Aortic smooth muscle cell (primary cell): Measurements from ENCODE around the gene RECQL.

- RRBS: no CpG with 5 or more reads among the region's 7 CpGs
These were observed 56.3 kb downstream of the RERG start for GRCh38 chr12:15164836-15165348.

- RRBS: no CpG with 5 or more reads among the region's 7 CpGs
These were observed 52.9 kb downstream of the RERG start for GRCh38 chr12:15168202-15168915.

DNA sequence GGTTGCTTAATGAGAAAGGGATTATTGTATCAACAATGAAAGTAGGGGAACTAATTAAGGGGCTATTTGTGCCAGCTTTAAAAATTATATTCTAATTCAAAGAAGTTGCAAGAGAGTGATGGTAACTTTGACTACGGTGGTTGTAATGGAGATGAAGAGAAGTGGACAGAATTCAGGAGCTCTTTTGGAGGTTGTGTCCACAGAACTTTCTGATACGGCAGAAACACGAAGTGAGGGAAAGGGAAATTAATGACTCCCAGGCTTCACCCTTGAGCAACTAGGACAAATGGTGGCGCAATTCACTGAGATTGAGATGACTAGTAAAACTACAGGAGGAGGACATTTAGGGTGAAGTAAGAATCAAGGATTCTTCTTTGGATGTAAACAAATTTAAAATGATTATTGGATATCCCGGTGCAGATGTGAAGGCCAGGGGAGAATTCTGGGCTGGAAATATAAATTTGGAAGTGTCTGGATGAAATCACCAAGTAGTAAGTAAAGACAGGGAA lies 212.5 kb downstream of the PTPRO start:
- RRBS: no CpG with 5 or more reads among the region's 5 CpGs

GRCh38 chr12:15618982-15619181 lies 170.3 kb downstream of the EPS8 start:
- RRBS: no CpG with 5 or more reads among the region's 1 CpG

GRCh38 chr12:15629006-15629847 lies 160.0 kb downstream of the EPS8 start:
- RRBS: no CpG with 5 or more reads among the region's 7 CpGs

DNA sequence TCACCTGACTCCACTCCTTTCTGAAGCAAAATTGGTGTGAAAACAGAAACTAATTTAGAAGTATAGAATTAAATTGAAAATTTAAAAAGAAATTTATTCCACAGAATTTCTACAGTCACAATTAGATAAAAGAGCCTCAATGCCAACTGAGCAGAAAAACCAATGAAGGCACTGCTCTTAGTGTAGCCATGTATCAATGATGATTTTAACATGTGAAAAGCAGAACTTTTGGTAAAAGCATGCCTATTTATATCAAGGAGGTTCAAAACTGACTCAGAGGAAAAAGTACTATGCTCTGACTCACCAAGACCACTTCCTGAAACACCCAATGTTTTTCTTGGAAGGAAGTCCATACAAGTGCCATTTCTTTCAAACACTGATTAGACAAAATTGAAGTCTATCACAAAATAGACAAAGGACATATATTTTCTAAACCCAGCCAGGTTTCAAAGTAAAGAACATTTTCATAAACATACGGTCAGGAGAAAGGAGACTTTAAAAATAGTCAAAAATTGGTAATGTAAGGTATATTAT lies 88.7 kb downstream of the EPS8 start:
- RRBS: no CpG with 5 or more reads among the region's 1 CpG

DNA sequence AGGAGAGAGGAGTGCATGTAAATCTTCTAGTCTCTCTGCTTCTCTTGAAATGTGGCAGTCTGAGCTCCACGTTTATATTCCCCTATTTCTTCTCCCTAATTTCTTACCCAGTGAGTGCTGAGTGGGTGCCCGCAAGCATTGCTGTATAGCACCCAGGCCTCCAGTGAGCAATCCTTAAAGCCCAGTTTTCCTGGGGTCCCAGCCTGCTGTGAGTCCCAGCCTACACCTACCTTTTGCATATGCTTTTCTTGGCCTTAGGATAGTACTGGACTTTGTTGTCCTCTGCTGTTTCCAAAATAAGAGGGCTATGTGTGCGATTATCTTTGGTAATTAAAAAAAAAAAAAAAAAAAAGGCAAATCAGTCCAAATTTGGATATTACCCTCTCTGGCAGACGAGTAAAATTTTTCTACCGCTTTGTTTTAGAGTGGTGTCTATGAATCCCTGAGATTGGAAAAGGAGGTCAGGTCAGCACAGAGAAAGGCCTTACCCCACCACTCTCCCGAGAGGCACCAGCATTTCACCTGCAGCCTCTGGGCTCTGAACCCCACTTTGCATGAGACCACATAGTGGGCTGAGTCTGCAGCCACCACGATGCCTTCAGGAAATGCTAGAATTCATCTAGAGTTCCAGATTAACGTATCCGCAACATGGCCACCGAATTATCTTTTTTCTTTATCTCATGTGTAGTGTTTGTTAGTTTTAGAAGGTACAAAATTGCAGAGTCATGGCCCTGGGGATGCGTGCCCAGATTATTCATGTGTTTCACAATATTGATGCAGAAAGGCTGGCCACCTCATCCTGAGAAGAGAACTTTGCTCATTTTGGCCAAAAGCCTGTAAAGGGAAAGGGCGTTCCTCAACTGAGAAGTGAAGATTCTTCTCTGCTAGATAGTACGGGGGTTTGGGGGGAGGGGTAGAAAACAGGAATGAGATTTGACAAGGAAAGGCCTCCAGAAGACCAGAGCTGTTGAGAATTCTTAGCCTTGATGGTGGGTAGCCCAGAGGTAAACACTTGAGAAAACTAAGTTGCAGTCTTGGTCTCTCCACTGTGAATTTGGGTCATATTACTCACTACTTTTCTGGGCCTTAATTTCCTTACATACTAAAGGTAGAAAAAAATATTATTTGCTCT lies 1.4 kb downstream of the MGST1 start:
- RRBS: no CpG with 5 or more reads among the region's 13 CpGs

- RRBS: no CpG with 5 or more reads among the region's 1 CpG
These were observed 81.7 kb downstream of the LMO3 start for GRCh38 chr12:16524302-16524689.

DNA sequence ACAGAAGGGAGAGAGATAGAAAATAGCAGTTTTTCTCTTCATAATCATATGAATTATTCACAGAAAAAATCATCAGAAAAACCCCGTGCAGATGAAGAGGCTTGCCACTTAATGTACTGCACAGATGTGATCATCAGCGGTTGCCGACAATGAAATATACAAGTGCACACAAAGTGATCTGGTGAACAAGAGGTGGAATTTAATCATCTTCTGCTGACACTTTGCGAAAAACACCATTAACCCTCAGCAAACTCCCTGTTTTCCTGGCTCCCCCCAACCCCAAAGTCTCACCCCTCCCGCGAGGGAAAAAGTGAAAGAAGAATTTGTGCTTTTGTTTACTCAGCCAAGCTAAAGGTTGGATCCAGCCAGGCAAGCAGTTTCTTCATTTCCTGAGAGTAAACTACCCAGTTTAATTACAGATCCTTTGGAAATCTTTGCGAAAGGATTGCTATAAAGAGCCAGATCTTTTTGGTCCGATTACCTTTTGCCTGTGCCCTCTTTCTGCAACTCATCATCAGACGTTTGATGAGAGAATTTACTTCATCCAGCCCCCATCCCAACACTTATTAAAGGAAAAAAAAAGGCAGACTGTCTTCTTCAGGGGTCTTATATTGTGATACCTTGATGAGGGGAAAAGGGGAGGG lies 3.2 kb upstream of the LMO3 start:
- RRBS: no CpG with 5 or more reads among the region's 9 CpGs

GRCh38 chr12:18643600-18644310 lies 94.1 kb downstream of the PLCZ1 start:
- RRBS: no CpG with 5 or more reads among the region's 6 CpGs

GRCh38 chr12:19236725-19237185 lies 107.2 kb downstream of the PLEKHA5 start:
- RRBS: no CpG with 5 or more reads among the region's 2 CpGs

GRCh38 chr12:19322224-19322921 lies 116.9 kb upstream of the AEBP2 start:
- RRBS: no CpG with 5 or more reads among the region's 6 CpGs

DNA sequence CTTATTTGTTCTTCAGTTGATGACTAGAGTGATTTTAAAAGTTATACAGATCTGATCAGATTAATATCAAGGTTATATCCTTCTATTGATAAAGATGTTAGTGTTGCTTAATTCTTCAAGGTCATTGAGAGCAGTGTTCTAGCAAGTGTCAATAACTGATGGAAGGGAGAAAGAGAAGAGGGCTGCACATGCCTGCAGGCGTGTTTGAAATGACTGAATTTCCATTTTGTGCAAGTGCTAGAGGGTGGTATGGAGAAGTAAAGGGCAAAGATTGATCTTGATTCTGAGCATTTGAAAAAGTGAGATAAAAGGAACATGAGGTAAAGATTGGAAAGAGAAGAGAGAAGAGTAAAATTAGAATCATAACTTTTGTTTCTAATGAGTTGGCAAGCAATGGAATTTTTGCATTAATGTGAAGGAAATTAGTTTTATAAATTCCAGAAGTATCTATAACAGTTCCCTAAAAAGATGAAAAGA lies 147.8 kb downstream of the AEBP2 start:
- RRBS: no CpG with 5 or more reads among the region's 1 CpG

DNA sequence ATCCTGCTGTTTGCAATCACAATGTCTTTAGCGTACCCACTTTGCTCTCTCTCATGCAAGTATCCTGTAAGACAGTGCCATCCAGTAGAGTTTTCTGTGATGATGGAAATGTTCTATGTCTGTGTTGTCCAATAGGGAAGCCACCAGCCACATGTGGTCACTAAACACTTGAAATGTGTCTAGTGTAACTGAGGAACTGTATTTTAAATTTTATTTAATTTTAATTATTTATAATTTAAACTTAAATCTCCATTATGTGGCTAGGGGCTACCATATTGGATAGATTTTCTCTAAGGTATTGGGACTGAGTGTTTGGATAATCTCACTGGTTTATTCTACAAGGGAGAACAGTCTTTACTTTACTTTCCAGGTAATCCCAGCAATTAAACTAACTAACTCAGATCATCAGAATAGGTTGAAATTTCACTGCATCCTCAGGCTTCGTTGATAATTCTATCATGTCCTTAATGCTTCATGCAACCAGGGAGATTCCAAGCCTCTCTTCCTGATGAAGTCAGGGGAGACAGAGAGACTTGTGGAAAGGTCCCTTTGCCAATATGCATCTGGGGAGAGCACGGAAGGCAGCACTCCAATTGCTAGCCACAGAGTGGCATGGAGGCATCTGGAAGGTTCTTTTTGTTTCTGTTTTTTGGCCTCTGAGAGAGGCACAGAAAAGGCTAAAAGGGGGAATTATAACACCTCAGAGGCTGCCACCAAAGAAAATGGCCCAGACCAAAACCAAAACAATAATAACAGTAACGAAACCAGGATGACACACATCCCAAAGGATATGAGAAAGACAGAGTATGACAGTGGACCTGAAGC lies 152.3 kb downstream of the AEBP2 start:
- RRBS: no CpG with 5 or more reads among the region's 4 CpGs

DNA sequence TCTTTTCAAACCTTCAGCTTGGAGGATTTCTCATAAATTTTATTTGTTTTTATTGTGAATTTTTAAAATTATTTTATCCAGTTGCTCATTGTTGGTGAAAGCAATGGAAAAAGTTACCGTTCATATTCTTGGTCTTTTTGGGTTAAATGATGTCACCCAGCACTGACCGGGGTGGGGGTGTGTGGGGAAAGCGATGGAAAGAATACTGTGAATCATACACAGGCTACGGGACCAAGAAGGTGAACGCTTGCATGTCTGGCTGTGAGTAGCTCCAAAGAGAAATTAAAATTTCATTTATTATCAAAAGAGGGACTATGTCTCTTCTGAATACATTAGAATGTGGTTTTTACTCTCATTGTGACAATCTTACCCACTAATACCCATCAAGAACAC lies 430.1 kb downstream of the AEBP2 start:
- RRBS: no CpG with 5 or more reads among the region's 5 CpGs

DNA sequence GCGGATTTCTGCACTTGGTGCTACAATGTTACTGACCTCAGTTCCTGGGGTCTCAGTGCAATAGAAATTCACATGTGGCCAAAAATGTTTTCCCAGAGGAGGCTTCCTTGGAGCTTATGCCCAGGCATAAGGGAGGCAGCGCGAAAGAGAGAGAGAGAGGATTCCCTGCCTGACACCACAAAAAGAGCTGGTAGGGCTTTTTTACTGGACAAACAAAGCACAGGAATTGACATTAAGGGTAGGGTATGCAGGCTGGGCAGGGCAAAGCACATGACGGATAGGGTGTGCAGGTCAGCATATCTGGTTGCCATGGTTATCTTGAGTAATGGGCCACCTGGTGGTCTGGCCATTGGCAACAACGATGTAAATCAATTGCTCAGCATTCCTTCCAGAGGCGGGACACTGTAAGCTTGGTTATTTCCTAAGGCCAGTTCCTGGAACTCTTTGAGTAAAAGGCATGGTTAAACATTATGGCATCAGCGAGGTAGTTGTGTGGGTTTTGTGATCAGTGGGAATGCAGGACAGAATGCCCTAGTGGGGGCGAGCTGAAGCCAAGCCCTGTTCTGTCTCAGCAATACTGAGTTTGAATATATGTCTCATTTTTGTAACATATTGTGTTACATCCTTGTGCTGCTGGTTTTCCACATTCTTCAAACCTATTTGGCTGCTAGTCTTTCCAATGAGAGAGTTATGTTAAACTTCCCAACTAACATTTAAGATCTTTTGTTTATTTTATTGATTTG lies 396.9 kb upstream of the PDE3A start:
- RRBS: no CpG with 5 or more reads among the region's 8 CpGs

DNA sequence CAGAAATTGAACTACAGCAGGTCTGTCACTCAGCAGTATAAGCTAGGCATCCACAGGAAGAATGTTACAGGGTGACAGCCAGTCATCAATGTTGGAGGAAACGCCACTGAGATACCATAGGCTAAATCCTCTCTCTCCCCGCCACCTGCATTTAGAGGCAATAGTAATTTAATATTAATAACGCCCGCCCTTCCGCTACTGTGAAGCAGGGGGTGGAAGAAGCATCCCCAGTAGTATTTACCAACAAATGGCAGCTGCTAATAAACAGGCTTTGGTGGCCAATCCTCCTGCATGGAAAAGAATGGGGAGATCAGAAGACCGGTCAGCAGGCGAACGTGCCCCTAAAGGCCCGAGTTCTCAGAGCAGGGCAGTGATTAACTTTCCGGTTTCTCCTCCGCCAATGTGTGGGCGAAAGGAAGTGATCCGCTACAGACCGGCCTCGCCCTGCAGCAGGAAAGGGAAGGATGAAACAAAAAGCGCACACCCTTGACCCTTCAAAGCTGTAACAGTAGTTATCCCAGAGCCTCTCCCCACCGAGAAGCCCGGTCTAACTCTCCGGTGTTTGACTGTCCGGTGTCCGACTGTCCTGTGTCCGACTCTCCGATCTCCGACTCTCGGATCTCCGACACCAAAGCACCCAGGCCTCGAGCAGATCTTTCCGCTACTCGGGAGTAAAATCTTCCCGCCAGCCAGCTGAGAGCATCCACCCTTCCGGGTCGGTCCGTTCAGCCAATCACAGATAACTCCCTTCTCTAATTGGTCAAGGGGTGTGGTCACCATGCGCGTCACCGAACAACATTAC lies at the start of gene RECQL:
RECQL (minus strand) TSS at position 707 of the 802 bp plus-strand sequence.
- RRBS: 3% methylated on average over 5 of the region's 36 CpGs

DNA sequence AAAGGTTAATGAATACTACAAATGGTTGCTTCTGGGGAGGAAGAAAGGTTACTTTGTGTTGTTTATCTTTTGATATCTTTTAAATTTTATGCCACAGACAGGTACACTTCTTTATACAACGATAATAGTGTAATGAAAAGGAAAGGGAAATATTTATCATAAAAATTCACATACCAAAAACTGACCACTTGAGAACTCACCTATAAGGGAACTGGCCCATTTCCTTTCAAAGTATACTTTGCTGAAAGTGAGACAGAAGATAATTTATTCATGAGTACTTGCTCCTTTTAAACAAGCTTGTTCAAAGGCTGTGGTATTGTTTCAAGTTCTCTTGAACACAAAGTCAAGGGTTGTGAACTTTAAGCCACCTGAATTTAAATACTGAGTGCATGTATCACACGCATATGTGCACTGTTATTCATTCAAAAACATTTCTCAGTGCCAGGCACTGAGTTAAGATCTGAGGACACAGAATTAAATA lies 19.0 kb upstream of the LDHB start:
- RRBS: no CpG with 5 or more reads among the region's 2 CpGs

DNA sequence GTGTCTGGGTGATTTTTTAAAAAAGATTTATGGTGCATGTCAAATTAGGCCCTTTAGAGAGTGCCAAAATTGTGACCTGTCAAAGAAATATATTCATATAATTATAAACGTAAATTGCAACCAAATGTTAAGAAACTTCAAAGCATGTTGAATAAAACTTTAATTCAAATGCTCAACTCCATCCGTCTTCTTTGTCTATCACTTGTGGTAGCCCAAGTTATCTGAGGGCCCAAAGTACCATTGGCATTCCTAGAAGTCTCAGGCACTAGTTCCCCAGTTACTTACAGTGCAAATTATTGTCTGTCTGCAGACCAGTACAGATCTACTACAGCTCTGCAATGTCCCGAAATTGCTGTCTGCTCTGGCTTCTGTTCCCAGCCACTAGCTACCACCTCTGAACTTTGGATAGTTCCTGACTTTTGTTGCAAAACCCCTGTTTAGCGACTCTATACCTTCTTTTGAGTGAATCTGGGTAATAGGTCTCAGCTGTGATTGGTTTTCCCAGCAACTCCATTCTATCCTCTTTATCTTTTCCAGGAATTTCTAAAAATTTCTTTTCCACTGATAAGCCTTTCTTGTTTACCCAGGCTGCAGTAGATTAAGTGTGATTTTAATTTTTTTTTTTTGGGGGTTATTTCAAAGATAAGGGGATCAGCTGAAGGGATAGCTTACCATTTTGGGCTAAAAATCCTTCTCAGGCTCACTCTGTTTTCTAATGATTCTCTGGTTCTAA lies 16.9 kb downstream of the KCNJ8 start:
- RRBS: no CpG with 5 or more reads among the region's 4 CpGs